ENCODE measurements around the genes SPG21, SLC24A1 and RAB11A.

DNA sequence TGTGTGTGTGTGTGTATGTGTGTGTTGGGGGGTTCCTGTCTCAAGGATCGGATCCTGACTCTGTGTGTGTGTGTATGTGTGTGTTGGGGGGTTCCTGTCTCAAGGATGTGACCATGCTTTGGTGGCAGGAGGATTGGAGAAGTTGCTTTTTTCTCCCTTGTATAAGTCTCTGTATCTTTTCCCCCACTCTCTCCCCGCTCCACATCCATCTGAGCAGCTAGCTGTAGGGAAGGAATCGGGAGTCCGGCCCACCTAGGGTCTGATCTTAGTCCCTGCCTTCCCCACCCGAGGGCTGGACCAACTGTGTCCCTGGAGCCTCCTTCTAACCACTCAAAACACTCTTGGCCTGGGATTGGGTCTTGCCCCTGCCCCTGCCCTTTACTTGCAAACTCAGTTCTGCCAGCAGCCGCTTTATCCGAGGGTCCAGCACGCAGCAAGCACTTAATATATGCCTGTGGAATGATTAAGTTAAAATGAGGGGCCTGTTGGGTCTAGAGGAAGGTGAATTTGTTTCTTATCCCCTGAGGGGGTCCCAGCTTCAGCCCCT is 793 bp downstream of the PLEKHO2 start:
- PRO-cap = no peak
- RRBS, 2 experiments = no CpG with 5 or more reads among the region's 8 CpGs

- PRO-cap = no peak
- RRBS, 2 experiments = no CpG with 5 or more reads among the region's 16 CpGs
Observed at GRCh38 chr15:64865552-64866589, 24.2 kb downstream of the PLEKHO2 start.

GRCh38 chr15:64989253-64990243 is at the start of gene SPG21:
SPG21 (minus strand) TSS chr15:64989914.
- PRO-cap = bidirectional peak, plus-strand start at chr15:64990073, minus-strand start at chr15:64989831
- RRBS, 2 experiments = 1 to 3% methylated on average over 24 to 38 of the region's 79 CpGs

GRCh38 chr15:65082235-65083071 is 5.9 kb downstream of the KBTBD13 start:
- PRO-cap = no peak
- RRBS, 2 experiments = no CpG with 5 or more reads among the region's 10 CpGs

GRCh38 chr15:65132786-65133443 is 693 bp downstream of the PDCD7 start:
- PRO-cap = bidirectional peak, plus-strand start at chr15:65133089, minus-strand start at chr15:65132923
- RRBS, 2 experiments = 2% methylated on average over 30 of the region's 80 CpGs

DNA sequence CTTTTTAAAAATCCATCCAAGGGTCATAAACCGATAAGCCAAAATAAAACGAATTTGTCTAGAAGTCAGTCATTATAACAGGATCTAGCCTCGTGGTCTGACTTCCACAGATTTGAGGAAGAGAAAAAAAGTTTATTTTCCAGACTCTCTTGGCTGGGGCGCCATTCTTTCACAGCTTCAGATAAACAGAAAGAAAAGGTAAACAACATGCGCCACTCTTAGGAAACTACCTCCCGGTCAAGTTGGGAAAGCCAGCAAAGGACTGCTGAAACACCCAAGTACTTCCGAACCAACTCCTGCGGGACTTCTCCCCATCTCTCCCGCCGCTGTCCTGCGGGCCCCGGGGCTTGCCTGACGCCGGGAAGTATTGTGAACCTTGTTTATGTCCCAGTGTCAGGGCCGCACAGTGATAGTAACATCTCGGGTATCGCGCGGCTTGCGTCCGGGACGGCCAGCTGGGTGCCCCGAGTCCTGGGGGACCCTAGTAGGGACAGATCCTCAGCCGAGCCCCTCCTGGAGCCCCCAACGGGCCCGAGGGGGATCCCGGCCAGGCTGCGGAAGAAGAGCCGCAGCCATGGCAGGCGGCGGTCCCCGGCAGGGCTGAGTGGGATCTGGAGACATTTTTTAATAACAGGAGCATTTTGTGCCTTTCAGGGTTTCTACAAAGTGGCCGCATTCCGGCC is 865 bp downstream of the CLPX start:
- PRO-cap = bidirectional peak, plus-strand start at position 390 of the sequence, minus-strand start at position 356 of the sequence
- RRBS, 2 experiments = 2 to 3% methylated on average over 15 to 24 of the region's 34 CpGs

DNA sequence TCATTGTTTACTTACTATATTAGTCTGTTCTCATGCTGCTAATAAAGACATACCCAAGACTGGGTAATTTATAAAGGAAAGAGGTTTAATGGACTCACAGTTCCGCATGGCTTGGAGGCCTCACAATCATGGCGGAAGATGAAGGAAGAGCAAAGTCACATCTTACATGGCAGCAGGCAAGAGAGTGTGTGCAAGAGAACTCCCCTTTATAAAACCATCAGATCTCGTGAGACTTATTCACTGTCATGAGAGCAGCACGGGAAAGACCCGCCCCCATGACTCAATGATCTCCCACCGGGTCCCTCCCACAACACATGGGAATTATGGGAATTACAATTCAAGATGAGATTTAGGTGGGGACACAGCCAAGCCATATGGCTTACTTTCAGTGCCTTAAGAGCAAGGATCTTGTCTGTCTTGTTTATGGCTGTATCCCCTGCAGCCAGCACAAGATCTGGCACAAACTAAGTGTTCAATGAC is 33.0 kb upstream of the CILP start:
- PRO-cap = no peak
- RRBS, 2 experiments = no CpG with 5 or more reads among the region's 6 CpGs

- PRO-cap = no peak
- RRBS, 2 experiments = no CpG with 5 or more reads among the region's 8 CpGs
Observed at GRCh38 chr15:65378441-65378949, 693 bp upstream of the IGDCC3 start.

- PRO-cap = no peak
- RRBS, 2 experiments = 90 to 92% methylated on average over 2 of the region's 13 CpGs
Observed at GRCh38 chr15:65531976-65532504, 1.8 kb downstream of the HACD3 start.

DNA sequence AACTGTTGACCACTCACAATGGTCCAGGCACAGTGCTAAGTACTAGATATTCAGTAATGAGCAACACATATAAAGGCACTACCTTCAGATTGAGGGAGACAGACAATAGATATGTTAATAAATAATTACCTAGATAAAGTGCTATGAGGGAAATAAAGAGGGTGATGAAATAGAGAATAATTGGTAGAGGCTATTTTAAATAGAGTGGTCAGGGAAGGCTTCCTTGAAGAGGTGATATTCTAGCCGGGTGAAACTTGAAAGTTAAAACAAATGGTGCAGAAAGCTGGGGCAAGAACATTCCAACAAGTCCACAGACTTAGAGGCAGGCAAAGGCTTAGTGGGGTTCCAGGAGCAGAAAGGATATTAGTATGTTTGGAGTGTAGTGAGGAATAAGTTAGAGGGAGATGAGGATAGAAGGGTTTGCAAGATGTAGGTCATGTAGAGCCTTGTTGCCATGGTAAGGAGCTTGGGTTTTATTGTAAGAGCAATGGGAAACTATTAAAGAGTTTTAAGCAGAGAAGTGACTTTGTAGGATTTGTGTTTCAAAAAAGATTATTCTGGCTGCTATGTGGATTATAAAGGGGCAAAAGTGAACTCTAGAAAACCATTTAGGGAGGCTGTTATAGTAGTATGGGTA is 10.1 kb downstream of the HACD3 start:
- PRO-cap = no peak
- RRBS, 2 experiments = no CpG with 5 or more reads among the region's 1 CpG

- PRO-cap = no peak
- RRBS, 2 experiments = no CpG with 5 or more reads among the region's 2 CpGs
Observed at GRCh38 chr15:65550673-65551007, 20.4 kb downstream of the HACD3 start.

- PRO-cap = no peak
- RRBS, 2 experiments = no CpG with 5 or more reads among the region's 8 CpGs
Observed at GRCh38 chr15:65621524-65622228, at the start of gene SLC24A1. SLC24A1 (plus strand) TSS chr15:65621938.

GRCh38 chr15:65650318-65651142 is 28.8 kb downstream of the SLC24A1 start:
- PRO-cap = no peak
- RRBS, 2 experiments = no CpG with 5 or more reads among the region's 12 CpGs

- PRO-cap = no peak
- RRBS, 2 experiments = no CpG with 5 or more reads among the region's 3 CpGs
Observed at GRCh38 chr15:65829131-65829462, 37.0 kb upstream of the DENND4A start.

- PRO-cap = bidirectional peak, plus-strand start at chr15:65869491, minus-strand start at chr15:65869138; bidirectional peak, plus-strand start at chr15:65869992, minus-strand start at chr15:65869718
- RRBS, 2 experiments = 0 to 2% methylated on average over 2 to 3 of the region's 75 CpGs
Observed at GRCh38 chr15:65868984-65870098, at the start of gene RAB11A. RAB11A (plus strand) TSS chr15:65869491.

DNA sequence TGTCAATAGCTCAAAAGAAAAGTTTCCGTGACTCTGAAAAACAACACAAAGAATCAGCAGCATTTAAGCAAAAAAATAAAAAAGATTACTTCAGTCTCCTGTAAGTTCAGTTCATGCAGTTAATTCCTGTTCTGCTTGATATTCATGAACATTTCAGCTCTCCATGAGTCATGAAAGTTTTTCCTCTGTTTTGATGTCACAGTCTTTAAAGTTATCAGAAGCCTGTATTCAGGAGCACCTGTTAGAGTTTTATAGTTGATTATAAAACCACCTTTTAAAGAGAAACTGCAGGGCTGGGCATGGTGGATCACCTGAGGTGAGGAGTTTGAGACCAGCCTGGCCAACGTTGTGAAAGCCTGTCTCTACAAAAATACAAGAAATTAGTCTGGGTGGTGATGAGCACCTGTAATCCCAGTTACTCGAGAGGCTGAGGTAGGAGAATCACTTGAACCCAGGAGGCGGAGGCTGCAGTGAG is 30.8 kb downstream of the SNAPC5 start:
- PRO-cap = no peak
- RRBS, 2 experiments = no CpG with 5 or more reads among the region's 4 CpGs

DNA sequence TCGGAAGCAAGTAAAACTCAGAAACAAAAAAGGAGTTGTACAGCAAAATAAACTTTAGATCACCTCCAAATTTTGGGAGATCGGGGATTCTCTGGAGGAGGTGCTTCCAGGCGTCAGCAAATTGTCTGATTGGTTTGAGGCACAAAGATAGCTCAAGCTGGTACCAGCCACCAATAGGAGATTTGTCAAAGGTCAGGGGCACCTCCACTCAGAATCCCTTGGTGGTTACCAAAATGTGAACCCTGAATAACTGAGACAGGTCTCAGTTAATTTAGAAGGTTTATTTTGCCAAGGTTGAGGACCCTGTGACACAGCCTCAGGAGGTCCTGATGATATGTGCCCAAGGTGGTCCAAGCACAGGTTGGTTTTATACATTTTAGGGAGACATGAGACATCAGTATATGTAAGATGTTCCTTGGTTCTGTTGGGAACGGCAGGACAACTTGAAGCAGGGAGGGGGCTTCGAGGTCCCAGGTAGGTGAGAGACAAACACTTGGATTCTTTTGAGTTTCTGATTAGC is 27.0 kb downstream of the SNAPC5 start:
- PRO-cap = no peak
- RRBS, 2 experiments = no CpG with 5 or more reads among the region's 5 CpGs

- PRO-cap = no peak
- RRBS, 2 experiments = no CpG with 5 or more reads among the region's 3 CpGs
Observed at GRCh38 chr15:66490660-66491396, 6.7 kb downstream of the SNAPC5 start.

DNA sequence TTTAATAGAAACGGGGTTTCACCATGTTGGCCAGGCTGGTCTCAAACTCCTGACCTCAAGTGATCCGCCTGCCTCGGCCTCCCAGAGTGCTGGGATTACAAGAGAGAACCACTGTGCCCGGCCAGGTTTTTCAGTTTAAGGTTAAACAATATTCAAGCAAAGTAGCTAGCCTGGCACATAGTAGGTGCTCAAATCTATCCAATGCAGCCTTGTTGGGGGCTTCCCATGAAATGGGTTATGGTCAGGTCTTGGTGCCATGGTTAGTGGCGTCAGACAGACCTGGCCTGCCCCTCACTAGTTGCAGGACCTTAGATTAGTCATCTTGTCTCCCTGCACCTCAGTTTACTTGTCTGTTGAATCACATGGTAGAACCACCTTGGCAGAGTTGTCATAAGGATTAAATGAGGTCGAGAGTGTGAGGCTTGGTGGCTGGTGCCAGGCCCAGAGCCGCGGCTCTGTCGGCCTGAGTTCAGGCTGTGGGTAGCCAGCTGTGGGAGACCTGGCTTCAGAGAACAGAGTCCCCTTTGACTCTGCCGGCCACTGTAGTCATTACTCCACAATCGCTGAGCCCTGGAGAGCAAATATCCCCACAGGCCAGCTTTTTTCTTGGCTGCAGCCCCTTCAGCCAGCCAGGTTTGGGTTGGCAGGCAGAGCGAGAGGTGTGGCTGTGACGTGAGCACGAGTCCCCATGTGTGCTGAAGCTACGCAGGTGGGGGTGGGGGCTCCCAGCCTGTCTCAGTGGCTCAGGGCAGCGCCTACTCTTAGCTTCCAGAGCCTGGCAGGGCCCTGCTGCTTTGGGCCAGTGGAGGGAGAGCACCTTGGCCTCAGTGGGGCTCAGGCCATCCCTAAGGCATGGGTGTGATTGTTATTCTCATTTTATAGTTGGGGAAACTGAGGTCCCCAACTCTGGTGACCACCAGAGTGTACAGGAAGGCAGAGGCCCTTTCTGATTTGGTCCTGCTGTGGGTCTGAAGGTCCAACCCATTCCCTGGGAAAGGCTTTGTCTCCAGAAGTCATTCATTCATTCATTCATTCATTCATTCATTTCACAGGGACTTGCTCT is 45.4 kb upstream of the LCTL start:
- PRO-cap = no peak
- RRBS, 2 experiments = no CpG with 5 or more reads among the region's 16 CpGs

DNA sequence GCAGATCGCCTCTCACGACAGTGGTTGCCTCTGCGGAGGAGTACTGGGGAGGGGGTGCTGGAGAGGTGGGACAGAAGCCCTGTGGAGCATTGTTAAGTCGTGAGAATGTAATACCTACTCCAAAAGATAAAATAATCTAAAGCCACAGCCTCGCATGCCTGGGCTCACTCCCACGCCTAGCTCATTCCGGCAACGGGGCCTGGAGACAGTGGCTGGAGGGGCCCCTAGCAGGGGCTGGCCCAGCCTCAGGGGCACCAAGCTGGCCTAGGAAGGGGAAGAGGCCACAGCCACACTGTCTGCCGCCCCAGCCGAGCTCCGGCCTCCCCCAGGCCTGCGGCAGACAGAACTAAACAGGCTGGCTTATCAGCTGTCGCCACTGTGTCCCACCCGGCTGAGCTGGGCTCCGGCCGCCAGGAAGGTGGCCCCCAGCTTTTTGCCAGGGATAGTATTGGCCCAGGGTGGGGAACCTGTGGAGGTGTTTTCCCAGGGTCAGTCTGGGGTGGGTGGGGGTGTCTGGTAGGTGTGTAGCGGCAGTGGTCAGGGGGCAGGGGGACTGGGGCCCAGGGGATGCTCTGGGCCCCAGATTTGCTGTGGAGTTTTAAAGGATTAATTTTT is 65.2 kb upstream of the LCTL start:
- PRO-cap = no peak
- RRBS, 2 experiments = 70 to 75% methylated on average over 4 to 6 of the region's 17 CpGs